Progenitor cell of endocrine pancreas (in vitro differentiated cells): ENCODE measurements around a stretch of chr19.

GRCh38 chr19:4694924-4696027 is 25.1 kb upstream of the MYDGF start:
- PRO-cap = no peak

DNA sequence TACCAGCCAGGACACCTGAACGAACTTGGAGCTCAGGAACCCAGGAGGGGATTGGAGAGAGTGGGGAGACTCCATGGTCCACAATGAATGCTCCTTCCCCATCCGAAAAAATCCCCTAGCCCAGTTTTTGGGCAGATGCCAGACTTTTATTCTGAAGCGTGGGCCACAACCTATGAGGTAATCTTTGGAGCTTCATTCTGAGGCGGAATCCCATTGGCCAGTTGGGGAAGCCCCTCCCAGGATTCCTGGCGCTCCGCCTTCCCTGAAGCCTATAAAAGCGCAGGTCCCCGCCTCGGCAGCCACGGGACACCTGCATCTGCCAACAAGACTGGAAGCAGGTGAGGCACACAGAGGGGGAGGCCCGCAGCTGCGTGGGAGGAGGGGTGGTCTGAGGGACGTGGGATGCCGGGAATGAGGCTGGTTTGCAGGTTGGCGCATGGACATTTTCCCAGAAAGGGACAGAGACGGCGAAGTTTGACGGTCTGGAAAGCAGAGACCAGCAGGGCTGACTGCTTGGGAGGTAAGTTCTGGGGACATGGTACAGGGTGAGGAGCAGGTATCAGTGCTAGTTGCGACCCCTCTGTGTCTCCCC is 22.6 kb upstream of the FEM1A start:
- PRO-cap = unidirectional peak, plus-strand start at position 302 of the sequence

DNA sequence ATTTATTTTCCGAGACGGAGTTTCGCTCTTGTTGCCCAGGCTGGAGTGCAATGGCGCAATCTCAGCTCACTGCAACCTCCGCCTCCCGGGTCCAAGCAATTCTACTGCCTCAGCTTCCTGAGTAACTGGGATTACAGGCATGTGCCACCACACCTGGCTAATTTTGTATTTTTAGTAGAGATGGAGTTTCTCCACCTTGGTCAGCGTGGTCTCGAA is 502 bp upstream of the TICAM1 start:
- PRO-cap = no peak

DNA sequence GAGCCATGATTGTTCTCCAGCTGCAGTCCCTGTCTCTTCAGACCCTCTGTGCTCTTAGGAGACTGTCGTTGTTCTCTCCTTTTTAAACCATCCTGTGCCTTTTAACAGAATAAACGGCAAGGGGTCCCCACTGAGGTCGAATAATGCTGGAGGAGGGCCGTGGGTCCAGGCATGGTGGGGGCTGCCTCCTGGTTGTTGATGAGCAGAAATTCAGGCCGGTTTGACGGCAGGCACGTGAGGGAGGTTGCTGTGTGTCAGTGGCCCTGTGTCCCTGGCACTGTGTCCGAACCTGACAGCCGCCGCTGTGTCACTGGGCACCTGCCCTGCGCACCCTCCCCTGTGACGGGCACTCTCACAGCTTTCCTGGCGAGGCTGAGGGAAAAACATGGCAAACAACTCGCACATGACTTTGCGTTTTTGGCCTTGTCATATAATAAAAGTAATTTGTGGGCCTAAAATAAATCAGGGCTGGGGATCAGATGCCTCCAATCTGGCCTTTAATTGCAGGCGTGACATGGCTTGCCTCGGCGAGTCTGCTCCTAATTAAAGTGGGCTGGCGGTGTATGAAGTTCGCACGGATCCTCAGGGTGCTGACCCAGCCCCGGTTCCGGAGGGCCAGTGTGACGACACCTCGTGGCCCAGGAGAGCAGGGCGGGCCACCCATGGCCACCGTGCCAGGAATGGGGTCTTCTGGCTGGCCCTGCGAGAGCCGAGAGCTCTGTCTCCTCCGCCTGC is 91.7 kb downstream of the KDM4B start:
- PRO-cap = no peak

DNA sequence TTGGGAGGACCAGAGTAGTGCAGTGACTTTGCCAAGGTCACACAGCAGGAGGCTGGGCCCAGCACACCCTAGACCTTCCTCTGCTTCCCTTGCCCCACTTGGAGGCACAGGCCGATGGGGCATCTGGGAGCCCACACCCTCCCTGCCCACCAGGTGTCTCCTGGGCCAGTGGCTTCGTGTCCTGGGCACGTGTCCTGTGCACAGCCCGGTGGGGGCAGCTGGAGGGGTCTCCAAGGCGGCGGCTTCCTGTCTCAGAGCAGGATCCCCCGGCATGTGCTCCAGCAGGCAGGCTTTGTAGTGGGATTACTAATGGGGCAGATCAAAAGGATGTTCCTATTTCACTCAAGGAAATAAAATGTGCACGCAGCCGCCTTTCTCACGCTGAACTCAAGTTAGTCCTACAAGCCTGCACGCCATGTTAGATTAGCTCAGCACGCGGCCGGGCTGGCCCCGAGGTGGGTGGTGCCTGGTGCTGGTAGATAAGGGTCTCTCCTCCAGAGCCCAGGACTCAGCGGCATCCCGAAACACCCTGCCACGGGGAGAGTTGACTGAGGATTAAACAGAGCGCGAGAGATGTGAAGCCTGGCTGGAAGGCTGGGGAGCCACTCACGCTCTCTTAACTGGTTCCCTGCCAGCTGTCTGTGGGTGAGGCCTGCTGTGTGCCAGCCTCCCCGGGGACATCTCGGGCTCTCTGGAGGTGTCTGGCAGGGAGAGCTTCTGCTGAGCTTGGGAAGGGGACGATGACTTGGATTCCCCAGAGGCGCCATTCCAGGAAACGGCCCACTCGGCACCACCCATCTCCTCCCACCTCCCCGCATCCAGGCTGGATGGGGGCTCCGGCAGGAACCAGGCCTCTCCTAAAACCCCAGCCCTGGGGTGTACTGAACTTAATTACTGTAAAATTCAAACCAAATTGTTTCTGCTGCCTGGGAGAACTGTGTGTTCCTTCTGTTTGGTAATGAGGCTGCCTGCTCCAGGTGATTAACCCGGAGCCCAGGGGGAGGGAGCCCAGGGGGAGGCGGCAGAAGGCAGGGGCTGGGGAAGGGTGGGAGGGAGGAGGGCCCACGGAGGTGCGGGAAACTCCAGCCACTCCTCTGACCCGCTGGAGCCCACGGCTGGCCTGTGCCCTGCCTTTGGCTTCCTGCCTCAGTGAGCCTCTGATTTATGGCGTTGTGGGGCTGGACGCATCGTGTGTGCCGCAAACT is 122.2 kb downstream of the KDM4B start:
- PRO-cap = no peak

GRCh38 chr19:5150908-5151323 is 182.0 kb downstream of the KDM4B start:
- PRO-cap = no peak

GRCh38 chr19:5152181-5152929 is 183.4 kb downstream of the KDM4B start:
- PRO-cap = no peak

DNA sequence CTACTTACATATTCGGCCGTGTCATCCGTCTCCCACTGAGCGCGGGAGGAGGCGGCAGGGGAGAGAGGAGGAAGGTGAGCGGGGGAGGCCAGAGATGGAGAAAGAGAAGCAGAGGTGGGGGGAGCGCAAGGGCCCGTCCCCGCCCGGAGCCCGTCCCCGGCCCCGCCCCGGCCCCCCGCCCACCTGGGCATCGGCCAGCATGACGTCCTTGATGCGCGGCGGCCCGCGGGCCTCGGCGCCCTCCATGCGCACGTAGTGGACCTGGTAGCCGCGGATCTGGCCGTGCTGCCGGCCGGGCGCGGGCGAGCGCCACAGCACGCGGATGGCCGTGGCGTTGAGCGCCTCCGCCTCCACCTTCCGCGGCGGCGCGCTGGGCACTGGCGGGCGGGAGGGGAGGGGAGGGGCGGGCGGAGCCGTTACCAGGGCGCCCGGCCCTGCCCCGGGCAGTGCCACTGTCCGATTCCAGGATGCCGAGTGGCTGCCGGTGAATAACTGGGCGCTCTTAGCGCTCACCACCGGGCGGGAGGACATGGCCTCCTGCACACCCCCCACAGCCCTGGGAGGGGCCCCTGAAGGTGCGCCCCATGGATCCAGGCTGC is 111.2 kb downstream of the PTPRS start:
- PRO-cap = no peak

GRCh38 chr19:5339322-5339940 is 1.2 kb downstream of the PTPRS start:
- PRO-cap = no peak

DNA sequence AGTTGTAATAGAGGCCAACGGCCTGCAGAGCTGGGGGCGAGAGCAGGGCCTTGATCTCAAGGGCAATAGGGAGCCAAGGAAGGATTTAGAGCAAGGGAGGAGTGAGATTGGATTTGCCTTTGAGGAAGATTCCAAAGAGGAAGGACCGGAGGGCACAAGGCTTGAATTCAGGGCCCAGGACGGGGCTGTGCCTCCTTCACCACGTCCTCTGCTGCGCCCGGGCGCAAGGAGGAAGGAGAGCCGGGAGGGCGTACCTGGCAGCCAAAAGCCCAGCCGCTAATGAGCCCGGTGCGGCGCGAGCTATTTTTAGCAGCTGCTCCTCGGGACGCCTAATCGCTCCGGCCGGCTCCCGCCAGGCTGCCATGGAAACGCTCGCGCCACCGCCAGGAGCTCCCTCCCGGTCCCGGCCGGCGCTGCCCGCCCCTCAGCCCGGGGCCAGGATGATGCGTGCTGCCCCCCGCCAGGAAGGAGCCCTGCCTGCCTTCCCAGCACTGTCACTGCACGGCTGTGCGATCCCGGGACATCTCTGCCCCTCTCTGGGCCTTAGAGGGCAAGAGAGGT is 81.2 kb downstream of the ZNRF4 start:
- PRO-cap = no peak

- PRO-cap = no peak
Observed at GRCh38 chr19:5604293-5605098, 18.1 kb downstream of the SAFB2 start.

DNA sequence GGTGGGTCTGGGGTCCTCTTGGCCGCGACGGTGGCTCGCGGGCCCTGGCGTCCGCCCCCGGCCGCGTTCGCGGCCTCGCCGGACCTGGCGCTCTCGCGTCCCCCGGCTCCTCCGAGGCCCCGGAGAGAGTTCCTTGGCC is 411 bp downstream of the SAFB start:
- PRO-cap = no peak

DNA sequence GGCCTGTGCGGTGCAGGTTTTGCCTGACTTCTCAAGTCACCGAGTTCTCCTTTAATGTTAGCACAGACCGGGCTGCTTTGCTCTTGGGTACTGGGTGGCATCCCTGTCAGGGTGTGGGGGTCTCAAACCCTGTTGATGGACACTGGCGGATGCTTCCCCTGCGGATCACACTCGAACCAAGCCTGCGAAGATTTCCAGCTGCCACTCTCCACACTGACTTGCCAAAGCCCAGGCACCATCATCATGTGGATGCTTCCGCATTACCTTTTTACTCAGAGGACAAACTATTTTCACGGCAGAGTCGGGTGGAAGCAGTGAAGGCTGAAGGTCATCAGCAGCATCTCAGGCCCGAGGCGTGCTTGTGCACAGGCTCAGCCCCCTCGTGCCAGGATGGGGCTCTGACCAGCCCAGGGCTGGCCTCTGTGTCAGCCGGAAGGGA is 11.3 kb downstream of the MICOS13 start:
- PRO-cap = no peak

GRCh38 chr19:5679278-5679731 is 1.0 kb downstream of the MICOS13 start:
- PRO-cap = no peak

GRCh38 chr19:5691195-5691970 is 1.3 kb downstream of the RPL36 start:
- PRO-cap = bidirectional peak, plus-strand start at chr19:5691440, minus-strand start at chr19:5691407

DNA sequence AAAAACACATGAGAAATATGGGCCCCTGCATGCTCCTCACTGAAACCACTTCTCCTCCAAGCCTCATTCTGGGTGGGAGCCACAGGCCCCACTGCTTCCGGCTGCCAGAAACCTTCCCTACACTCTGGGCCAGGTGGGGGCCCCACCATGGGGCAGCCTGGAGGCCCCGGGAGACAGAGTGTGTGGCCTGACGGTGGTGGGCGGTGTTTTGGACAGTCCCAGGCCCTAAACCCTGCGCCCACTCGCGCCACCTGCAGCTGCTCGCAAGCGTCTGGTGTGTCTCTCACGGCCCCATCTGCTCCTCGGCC is 5.5 kb downstream of the RPL36 start:
- PRO-cap = no peak

DNA sequence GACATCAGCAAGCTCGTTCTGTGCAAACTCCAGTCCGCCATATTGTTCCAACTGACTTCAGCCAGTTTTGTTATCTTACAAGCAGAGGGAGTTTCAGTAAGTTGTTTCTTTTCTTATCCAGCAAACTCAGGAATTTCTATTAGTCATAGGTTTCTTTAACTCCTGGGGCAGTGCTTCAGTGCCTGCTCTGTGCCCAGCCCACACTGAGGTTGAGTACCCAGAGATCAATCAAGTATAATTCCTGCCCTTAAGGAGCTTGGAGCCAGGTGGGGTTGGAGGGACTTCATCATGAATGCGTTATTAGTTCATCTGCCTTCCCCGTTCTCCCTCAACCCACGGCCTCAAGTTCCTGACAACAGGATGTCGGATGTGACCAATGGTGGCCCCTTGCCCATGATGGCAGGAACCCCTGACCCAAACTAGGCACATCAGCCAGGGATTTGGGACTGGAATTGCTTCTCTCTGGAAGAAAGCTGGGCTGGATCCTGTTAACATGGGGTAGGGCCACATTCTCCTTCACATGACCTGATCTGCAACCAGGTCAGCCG is 7.6 kb upstream of the RANBP3 start:
- PRO-cap = no peak

DNA sequence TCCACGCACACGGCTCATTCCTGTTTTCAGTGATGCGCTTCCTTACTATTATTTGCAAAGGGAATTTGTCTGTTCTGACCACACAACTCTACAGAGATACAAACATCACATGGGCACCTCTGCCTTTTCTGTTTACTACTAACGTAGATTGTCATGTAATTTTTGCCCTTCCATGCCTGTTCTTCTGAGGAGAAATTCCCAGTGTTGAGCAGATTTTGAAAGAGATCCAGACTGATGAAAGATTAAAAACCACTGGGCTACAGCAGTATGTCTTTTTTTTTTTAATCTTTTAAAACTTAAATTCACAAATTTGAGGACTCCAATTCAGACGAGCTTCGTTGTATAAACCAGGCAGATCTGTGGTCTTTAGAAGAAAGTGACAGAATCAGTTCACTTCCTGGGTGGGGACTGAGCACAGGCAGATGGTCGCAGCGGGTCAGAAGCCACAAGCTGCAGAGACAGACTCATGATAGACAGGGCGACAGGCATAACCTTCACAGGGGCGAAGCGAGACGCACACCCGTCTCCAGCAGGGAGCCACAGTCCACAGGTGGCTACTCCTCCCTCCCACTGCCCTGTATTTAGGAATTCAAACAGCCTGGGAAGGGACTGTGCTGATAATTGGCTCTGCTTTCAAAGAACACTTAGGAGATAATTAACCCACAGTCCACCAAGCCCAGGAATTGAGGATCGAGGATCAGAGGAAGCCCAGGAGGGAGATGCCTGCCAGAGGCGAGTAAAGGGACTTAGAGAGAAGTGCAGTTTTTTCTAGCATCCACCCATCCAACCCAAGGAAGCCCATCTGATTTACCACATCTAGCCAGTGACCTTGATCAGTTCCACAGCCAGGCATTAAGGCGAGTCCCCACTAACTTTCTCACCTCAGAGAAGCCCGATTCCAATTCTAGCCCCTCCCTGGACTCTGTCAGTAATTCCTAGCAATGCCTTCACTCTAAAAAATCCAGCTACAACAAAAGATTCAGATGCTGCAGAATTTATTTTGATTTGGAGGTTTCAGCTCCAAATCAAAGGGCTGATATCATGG is 23.3 kb downstream of the RFX2 start:
- PRO-cap = no peak

- PRO-cap = no peak
Observed at GRCh38 chr19:6103148-6103780, 7.0 kb downstream of the RFX2 start.

DNA sequence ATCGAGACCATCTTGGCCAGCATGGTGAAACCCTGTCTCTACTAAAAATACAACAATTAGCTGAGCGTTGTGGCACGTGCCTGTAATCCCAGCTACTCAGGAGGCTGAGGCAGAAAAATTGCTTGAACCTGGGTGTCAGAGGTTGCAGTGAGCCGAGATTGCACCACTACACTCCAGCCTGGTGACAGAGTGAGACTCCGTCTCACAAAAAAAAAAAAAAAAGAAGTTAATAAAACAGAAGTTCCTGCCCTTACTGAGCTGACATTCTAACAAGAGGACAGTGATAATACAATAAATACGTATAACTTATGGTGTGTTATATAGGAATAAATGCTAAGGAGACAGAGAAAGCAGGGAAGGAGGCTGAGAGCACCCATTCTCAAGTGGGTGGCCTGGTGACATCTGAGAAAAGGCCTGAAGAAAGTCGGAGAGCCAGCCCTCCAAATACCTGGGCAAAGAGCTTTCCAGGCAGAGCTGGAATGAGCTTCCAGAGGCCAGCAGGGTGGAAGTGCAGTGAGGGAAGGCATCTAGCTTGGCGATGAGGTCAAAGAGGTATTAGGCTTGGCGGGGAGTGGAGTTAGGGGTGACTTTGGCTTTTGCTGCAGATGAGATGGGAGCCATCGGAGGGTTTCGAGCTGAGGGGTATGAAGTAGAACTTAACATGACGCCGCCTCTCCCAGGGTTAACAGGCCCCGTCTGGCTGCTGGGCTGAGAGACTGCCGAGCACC is 5.2 kb downstream of the RFX2 start:
- PRO-cap = no peak